SUDHL5 (cell line): ENCODE data around the genes RBM10, ARAF, CFP and ZNF182.

DNA sequence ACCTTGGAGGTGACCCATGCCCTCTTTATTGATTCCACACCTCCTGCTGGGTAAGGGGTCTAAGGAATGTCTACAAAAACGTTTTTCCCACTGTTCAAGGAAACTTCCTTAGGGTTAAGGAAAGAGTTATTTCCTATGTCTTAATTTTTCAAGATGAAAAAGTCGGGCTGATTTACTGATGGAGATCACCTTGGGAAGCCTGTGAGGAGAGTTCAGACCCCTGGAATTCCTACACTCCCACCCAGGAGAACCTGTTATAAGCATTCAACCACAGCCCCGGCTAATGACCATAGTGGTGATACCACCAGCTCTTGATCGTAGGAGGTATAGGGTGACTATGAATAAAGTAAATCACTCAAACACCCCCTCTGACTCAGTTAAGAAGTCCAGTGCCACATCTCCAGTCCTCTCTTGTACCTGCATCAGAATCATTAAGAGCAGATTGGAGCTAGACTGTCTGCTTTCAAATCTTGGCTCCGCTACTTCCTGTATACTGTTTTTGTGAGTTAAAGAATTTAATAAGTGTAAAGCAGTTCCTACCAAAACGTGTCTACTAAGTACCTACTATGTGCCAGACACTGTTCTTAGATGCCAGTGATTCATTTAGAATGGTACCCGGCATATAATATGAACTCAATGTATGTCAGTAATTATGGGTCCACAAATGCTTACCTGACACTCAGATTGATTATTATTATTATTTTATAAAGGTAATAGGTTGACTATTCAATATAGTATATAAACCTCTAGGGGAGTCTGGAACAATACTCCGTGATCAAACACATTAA lies 565.1 kb upstream of the DIPK2B start:
- PRO-cap: no peak

DNA sequence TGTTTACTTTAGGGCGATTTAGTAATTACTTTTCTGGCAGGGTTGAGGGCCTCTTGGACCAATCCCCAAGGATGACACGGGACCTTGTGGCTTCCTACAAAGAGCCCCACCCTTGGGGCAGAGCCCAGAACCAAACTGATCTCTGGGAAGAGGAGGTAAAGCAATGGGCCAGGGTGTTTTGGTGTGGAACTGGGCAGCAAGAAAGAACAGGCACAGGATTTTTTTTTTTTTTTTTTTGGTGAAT lies 59.8 kb downstream of the CHST7 start:
- PRO-cap: no peak

GRCh38 chrX:46649320-46650129 lies 76.0 kb downstream of the CHST7 start:
- PRO-cap: no peak

- PRO-cap: no peak
Observed at GRCh38 chrX:46903567-46904012, 8.6 kb upstream of the JADE3 start.

DNA sequence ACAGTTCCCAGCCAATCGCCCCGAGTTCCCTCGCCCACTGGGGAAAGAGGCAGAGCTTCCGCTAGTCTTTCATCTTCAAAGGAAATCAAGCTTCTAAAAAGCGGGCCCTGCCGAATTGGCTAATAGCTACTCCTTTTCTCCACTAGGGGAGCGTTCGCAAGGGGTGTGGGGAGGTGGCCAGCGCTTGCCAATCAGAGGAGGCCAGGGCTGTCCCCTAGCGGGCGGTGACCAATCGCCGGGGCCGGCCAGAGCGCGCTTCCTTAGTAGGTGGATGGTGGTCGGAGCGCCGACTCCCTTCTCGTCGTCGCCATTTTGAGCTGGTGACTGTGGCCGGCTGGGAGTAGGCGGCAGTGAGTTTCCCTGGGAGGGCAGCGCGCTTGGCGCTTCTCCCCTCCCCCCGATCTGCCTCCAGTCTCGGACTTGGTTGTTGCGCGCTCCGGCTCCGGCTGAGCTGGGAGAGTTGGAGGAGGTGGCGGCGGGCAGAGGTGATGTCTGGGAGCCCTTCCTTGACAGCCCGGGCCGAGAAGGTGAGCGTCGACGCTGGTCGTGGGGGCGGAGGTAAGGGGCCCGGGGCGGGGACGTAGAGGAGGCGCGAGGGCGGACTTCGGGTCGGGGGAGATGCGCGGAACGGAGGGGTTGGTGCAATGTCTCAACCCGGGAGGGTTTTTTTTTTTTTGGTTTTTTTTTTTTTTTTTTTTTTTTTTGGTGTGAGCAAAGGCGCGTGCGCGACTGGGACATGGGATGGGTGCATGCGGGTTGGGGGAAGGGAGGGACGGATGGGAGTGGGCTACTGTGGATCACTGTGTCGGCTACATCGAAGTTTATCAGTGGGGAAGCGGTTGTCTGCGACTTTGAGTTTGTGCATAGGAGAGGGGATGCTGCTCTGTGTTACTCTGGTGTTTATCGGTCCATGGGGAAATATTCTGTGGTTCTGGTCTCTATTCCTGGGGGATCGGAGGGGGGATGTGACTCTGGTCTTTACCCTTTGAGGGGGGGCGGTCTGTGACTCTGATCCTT lies at the start of gene RBM10:
TSS of gene RBM10 (plus strand) at position 263 of the 1,017 bp plus-strand sequence.
- PRO-cap: bidirectional peak, plus-strand start at position 263 of the sequence, minus-strand start at position 39 of the sequence

DNA sequence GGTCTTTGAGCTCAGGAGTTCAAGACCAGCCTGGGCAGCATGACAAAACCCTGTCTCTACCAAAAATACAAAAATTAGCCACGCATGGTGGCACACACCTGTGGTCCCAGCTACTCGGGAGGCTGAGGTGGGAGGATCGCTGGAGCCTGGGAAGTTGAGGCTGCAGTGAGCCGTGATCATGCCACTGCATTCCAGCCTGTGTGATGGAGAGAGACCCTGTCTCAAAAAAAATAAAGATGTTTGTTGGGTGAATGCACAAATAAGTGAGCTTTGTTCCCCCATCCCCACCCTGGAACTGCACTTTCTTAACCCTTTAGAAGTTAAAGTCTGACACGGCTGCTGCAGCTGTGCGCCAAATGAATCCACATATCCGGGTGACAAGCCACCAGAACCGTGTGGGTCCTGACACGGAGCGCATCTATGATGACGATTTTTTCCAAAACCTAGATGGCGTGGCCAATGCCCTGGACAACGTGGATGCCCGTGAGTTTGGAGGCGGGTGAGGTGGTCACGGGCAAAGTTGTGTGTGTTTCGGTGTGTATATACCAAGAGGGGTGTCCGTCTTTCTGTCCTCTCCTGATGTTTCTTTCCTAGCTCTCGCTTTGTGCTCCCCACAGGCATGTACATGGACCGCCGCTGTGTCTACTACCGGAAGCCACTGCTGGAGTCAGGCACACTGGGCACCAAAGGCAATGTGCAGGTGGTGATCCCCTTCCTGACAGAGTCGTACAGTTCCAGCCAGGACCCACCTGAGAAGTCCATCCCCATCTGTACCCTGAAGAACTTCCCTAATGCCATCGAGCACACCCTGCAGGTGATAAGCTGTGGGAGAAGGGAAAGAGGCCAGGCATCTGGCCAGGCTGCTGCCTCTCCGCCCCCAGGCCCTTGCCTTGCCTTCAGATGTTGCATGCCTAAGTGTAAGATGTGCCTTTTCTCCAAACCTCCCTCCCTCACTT lies 12.3 kb downstream of the UBA1 start:
- PRO-cap: no peak

DNA sequence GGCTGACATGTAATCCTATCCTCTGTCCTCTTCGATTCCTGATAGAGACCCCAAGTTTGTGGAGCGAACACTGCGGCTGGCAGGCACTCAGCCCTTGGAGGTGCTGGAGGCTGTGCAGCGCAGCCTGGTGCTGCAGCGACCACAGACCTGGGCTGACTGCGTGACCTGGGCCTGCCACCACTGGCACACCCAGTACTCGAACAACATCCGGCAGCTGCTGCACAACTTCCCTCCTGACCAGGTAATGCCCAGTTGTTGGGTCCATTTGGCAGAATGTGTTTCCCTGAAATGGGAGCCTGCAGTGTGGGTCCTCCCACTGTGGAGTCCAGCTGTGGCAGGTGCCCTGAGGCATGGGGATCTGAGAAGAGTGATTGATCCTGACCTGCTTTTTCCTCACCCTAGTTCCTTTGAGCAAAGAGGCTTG lies 8.6 kb upstream of the CDK16 start:
- PRO-cap: no peak

GRCh38 chrX:47226982-47227525 lies 5.8 kb upstream of the USP11 start:
- PRO-cap: no peak

DNA sequence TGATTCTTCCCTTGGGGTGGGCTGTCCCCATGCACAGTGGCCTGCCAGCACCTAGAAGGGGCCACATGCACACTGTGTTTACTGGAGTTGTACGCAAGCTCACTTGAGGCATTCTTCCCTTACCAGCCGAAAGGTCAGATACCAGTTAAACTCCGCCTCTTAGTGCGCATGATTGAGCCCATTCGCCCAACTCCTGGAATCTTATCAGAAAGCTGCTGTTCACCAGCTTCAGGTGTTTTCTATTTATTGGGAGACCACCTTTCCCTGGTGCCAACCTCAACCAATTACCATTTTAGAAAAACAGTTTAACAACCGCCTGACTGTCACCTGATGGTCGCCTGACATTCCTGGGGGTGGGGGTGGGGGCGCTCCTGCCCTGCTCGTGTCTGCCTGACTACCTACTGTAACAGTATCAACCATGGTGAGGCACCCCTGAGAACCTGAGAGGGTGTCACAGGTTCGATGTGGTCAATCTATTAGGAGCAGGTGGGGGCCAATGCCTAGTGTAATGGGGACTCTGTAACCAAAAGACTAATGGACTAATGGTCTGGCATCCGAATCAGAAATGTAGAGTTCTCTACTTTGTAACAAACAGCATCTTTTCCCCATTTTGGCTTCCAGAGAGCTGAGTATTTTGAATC lies 58.4 kb upstream of the ZNF157 start:
- PRO-cap: no peak

GRCh38 chrX:47321962-47322505 lies 48.3 kb upstream of the ZNF157 start:
- PRO-cap: no peak

DNA sequence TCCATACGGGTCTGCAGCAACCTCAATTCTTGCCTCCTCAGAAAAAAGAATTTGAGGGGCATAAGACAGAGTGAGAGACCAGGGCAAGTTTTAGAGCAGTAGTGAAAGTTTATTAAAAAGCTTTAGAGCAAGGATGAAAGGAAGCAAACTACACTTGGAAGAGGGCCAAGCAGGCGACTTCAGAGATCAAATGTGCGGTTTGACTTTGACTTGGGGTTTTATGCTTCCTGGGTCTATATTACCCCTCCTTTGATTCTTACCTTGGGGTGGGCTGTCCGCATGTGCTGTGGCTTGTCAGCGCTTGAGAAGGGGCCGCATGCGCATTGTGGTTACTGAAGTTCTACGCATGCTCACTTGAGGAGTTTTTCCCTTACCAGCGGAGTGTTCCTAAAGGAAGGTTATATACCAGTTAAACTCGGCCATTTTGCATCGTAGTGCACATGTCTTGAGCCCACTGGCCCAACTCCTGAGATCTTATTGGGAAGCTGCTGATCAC lies 9.8 kb downstream of the ZNF157 start:
- PRO-cap: no peak

GRCh38 chrX:47560684-47561755 lies at the start of gene ARAF:
TSS of gene ARAF (plus strand) at chrX:47561205.
- PRO-cap: bidirectional peak, plus-strand start at chrX:47561216, minus-strand start at chrX:47560955

DNA sequence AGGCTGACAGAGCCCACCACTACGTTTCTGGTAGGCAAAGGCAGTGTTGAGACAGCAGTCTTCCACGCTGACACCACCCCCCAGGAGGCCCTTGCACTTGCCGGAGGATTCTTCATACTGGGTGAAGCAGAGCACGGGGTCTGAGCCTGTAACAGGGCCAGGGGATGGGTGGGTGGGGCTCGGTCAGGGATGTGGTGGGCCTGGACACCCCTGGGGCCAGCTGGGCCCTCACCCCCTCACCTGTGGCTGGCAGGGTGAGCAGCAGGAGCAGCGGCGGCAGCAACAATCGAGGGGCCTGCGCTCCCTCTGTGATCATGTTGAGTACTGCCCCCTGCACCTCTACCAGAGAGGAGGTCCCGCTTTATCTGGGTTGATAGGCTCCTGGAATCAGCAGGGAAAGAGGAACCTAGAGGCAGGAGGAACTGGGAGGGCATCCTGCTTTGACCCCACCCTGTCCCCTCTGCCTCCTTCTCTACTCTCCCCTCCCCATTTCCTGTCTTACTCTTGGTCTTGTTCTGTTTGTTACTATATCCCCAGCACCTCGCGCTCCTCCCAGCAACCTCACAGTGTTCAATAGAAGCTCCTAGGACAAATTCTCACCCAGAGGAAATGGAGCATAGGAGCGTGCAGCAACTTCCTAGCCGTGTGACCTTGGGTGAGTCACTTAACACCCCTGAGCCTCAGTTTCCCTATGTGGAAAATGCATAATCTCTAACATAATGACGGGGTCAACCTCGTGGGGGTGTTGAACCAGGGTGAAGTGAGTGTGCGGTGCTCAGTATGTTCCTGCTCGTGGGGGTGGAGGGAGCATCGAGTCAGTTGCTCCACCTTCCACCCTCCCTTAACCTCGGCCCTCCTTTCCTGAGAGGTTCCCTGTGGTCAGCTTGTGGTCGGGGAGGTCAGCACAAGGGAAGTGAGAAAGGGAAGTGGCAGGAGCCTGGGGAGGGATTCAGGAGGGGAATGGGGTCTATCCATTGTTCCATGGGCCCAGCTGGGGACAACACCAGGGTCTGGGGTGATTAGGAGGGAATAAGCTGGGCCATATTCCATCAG lies at the start of gene CFP:
TSS of gene CFP (minus strand) at position 402 of the 1,053 bp plus-strand sequence.
- PRO-cap: no peak

GRCh38 chrX:48003210-48004519 lies at the start of gene ZNF182:
TSS of gene ZNF182 (minus strand) at chrX:48003989.
- PRO-cap: unidirectional peak, plus-strand start at chrX:48003529; bidirectional peak, plus-strand start at chrX:48004258, minus-strand start at chrX:48003971; unidirectional peak, plus-strand start at chrX:48004348

DNA sequence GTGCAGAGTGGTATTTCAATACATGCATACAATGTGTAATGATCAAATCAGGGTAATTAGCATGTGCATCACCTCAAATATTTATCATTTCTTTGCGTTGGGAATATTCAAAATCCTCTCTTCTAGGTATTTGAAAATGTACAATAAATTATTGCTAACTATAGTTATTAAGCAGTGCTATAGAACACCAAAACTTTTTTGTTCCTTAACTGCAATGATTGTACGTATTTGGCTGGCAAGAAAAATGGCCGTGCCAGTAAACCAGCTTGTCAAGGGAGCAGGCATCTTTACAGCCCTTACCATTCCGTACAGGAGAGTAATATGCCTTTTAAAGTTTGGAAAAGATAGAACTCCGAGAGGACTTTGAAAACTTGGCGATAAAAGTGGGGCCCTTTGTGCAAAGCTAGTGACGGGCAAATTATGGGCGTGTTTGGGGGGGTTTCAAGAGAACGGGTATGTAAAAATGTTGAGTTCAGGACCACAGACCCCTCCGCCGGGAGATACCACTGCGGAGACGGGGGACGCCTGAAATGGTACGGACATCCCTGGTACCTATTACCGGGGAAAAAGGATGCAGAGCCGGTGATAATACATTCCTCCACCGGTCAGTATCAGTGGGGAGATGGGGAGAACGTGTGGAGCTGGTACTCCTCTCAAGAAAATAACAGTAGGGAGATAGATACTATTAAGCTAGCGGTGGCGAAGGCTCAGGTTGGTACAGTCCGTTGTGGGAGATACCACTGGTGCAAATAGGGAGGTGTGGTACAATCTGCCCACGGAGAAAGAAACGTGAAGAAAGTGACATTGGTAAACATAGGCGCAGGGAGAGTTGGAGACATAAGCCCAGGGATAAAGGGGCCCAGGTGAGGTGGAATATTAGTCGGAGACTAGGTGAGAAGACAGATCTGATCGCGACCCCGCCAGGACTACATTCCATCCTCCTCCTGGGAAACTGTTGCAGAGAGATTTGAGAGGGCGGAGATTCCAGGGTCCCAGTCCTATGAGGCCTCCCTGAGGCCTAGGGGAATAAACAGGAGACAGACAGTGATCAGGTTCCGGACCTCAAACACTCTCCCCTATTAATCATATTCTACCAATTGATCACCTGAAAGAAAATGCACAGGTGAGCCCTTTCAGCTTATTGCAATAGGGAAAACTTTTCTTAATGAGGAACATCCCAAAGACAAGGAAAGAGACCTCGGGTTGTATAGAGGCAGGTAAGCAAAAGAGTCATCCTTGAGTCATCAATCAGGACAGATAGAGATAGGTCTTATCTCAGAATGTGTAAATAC lies 14.5 kb downstream of the SPACA5 start:
- PRO-cap: unidirectional peak, plus-strand start at position 814 of the sequence

DNA sequence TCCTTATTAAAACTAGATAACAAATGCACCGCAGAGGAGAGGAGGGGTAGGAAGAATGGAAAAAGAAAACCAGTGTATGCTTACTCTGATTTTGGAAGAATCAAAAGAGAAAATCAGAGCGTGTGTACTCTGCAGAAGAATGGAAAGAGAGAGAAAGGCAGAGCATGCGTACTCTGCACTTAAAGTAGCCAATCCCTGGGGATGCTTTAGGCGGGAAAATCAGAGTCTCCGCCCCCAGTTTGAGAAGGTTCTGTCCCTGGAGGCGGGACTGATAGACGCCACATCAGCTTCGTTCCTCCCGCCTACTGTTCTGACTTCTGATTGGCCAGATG lies 23.6 kb downstream of the SSX1 start:
- PRO-cap: no peak

DNA sequence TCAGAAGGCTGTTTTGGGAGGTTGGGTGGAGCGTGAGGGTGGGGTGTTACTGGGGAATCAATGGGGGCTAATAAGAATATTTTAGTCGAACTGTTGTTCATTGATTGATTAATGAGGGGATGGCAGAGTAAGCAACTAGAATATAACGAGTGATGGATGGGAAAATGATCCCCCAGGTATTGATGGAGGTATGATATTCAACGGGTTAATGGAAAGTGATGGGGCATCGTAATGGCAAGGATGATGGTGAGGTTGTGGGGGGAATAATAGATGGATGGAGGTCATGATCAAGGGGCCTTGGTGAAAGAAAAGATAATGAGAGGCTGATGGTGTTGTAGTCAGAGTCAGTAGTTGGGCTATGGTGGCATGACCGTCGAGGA lies 689 bp downstream of the FTSJ1 start:
- PRO-cap: no peak

DNA sequence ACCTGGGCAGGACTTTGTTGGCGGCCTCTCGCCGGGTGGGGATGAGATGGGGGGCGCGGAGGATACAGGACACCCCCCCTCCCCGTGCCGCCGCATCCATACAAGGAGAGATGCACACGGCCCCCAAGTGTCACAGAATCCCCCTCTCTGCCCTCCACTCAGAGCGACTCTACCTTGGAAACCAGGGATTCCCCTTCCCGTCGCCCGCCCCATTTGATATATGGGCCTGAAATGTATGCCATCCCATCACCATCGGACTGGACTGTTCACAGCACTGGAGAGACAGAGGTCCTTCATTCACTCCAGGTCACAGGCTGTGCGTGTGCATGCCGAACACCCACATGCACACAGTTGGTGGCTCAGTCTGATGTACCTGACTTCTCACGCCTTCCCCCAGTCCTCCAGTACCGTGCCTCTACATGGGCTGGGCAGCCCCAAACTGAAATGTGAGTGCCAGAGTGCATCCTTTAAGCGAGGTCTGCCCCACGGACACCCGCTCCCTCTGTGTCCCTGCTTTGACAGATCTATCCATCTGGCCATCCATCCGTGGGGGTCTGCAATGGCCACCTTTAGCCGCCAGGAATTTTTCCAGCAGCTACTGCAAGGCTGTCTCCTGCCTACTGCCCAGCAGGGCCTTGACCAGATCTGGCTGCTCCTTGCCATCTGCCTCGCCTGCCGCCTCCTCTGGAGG lies 615 bp downstream of the PORCN start:
- PRO-cap: no peak

GRCh38 chrX:48575358-48575913 lies 1.2 kb downstream of the RBM3 start:
- PRO-cap: no peak

GRCh38 chrX:48714514-48715468 lies 18.3 kb downstream of the SUV39H1 start:
- PRO-cap: no peak